ENCODE measurements around the genes SERPINB9 and SERPINB6.

GRCh38 chr6:1824048-1824778 lies 214.5 kb downstream of the FOXC1 start:
- RRBS = no CpG with 5 or more reads among the region's 9 CpGs

DNA sequence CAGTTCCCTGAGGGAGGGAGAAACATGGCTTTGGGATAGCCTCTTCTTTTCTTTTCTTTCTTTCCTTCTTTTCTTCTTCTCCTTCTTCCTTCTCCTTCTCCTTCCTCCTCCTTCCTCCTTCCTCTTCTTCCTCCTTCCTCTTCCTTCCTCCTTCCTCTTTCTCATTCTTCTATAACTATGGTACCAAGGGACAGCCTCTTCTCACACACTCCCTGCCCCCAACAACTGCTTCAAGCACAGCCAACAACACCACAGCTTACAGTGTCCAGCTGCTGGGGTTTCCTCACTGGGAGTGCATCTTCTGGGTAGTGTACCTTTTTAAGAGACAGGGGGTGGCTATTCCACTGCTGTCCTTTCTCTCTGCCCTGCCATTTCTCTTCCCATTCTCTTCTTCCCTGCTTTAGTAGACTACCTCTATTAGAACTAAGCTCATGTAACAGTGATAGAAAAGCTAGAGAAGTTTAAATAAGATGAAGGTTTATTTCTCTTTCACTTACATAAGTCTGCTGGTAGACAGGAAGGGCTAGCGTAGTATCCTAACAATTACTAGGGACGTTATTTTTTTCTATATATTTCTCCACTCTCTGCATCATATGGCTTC lies 249.3 kb downstream of the GMDS start:
- RRBS = no CpG with 5 or more reads among the region's 2 CpGs

GRCh38 chr6:2103873-2104295 lies 141.5 kb downstream of the GMDS start:
- RRBS = no CpG with 5 or more reads among the region's 5 CpGs

DNA sequence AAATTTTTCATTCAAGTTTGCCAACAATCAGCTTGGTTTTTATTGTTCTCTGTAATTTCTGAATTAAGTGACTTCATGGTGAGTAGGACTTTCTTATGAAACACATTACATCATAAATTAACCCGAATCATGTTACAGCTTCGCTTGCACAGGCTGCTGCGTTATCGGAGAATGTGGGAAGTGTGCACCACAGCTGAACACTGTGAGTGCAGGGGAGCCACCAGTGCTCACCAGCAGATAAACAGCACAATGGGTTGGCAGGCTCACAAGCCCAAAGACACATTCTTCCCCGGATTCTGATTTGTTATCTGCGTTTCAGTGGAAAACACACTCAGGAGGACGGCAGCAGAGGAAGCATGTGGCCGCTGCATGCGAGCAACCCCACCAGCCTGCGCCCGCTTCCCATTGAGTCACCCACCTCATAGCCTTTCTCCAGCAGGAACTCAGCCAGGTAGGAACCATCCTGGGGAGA lies 121.1 kb downstream of the GMDS start:
- RRBS = no CpG with 5 or more reads among the region's 11 CpGs

- RRBS = no CpG with 5 or more reads among the region's 12 CpGs
Observed at GRCh38 chr6:2244200-2244760, 1.1 kb downstream of the GMDS start.

DNA sequence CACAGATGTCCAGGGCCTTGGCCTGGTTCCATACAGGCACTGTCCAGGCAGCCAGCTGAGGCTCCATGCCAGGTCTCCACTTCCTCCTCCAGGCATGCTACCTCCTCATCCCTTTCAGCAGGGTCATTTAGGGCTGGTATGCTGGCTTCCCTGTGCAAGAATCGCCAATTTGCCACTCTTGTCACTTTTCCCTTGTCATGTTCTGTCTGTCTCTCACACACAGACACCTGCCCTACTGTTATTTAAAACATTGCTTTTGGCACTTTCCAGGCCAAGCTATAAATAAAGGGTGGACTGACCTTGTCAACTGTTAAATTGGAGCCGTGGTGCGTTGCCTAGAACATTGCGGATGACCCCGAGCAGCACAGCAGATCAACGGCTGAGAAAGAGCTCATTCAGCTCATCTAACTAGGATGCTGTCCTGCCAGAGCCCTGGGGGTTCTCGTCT lies 235.2 kb upstream of the GMDS start:
- RRBS = no CpG with 5 or more reads among the region's 7 CpGs

- RRBS = no CpG with 5 or more reads among the region's 16 CpGs
Observed at GRCh38 chr6:2509700-2510177, 241.0 kb downstream of the MYLK4 start.

DNA sequence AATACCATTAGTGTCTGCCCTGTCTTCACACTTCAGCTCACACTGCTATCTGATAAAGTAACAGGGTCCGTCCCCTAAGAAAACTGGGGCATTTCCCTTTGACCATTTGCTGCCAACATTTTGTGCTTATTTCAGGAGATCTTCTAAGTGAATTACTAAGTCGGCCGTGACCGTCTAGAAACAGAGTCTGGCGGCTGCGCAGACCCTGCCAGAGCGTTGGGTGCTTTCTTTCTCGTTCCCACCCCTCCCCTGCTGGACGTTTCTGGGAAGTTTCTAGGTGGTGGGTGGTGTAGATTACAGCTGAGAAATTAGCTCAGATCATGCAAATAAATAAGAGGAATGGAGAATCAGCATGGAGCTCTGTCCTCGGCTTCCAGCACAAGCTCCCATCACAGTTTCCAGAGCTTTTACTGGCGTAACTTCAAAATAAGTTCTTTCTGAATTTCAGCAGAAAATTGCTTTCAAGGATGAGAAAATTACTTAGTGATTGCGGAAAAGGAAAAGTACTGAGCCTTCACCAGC lies 128.0 kb downstream of the MYLK4 start:
- RRBS = no CpG with 5 or more reads among the region's 12 CpGs

DNA sequence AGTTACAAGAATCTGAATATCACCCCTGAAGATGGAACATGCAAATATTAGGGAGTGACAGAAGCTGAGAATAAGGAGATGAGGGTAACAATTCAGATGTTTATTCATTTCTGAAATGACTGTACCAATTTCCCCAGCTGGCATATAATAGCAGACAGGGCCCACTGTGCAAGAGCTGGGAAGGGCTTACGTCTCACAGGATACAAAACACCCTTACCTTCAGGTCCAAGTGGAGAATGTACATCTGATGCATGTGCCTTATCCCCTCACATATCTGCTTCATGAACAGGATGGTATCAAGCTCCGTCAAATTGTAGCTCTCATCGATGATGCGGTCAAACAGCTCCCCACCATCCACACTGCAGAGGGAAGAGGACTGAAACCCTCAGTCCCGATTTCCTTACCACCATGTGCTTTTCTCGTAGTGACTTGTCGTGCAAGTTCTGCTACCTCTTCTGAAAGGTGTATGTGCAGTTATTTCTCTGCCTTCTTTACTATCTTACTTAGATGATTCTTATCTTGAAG lies 67.9 kb downstream of the MYLK4 start:
- RRBS = no CpG with 5 or more reads among the region's 7 CpGs

DNA sequence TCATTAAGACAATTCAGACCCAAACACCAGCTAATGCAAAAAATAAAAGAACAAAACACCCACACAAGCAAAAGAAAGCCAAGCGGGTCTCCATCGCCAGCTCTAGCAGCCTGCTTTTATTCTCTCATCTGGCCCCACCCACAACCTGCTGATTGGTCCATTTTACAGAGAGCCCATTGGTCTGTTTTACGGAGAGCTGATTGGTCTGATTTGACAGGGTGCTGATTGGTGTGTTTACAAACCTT lies 2.3 kb upstream of the WRNIP1 start:
- RRBS = no CpG with 5 or more reads among the region's 3 CpGs

GRCh38 chr6:2783958-2784498 lies 18.8 kb downstream of the WRNIP1 start:
- RRBS = no CpG with 5 or more reads among the region's 5 CpGs

- RRBS = 15% methylated on average over 4 of the region's 63 CpGs
Observed at GRCh38 chr6:2903151-2903790, at the start of gene SERPINB9. SERPINB9 (minus strand) TSS chr6:2903309.

GRCh38 chr6:2966359-2967065 lies 4.9 kb downstream of the SERPINB6 start:
- RRBS = no CpG with 5 or more reads among the region's 15 CpGs

DNA sequence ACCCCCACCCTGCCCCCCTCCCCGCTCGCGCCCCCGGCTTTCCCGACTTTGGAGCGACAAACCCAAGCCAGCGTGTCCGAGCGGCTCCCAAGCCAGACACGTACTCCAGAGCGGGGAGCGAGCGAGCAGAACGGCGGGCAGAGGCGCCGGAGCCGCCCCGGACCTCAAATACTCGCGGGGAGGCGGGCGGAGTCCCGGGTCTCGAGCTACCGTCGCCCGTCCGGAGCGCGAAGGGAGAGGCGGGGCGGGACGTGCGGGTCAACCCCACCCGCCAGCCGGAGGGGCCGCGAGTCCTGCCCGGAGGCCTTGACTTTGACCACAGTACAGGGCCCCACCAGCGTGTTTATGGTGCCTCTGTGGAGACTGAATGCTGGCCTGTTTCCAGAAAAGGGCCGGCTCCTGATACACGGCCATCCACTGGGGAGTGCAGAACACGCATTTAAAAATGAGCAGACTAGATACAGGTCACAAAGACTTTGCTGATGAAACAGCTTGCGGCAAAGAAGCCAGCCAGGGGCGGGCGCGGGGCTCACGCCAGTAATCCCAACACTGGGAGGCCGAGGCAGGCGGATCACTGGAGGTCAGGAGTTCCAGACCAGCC lies at the start of gene SERPINB6:
SERPINB6 (minus strand) TSS at position 139 of the 601 bp plus-strand sequence.
- RRBS = 4% methylated on average over 15 of the region's 51 CpGs

DNA sequence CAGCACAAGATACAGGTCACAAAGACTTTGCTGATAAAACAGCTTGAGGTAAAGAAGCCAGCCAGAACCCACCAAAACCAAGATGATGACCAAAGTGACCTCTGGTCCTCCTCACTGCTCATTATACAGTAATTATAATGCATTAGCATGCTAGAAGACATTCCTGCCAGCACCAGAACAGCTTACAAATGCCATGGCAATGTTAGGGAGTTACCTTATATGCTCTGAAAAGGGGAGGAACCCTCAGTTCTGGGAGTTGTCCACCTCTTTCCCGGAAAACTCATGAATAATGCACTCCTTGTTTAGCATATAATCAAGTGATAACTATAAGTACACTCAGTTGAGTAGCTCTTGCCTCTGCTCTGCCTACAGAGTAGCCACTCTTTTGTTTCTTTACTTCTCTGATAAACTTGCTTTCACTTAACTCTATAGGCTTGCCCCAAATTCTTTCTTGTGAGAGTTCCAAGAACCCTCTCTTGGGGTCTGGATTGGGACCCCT lies 8.8 kb upstream of the SERPINB6 start:
- RRBS = no CpG with 5 or more reads among the region's 1 CpG

GRCh38 chr6:2981402-2982068 lies 10.2 kb upstream of the SERPINB6 start:
- RRBS = no CpG with 5 or more reads among the region's 7 CpGs

GRCh38 chr6:2984552-2985499 lies 13.5 kb upstream of the SERPINB6 start:
- RRBS = no CpG with 5 or more reads among the region's 16 CpGs

DNA sequence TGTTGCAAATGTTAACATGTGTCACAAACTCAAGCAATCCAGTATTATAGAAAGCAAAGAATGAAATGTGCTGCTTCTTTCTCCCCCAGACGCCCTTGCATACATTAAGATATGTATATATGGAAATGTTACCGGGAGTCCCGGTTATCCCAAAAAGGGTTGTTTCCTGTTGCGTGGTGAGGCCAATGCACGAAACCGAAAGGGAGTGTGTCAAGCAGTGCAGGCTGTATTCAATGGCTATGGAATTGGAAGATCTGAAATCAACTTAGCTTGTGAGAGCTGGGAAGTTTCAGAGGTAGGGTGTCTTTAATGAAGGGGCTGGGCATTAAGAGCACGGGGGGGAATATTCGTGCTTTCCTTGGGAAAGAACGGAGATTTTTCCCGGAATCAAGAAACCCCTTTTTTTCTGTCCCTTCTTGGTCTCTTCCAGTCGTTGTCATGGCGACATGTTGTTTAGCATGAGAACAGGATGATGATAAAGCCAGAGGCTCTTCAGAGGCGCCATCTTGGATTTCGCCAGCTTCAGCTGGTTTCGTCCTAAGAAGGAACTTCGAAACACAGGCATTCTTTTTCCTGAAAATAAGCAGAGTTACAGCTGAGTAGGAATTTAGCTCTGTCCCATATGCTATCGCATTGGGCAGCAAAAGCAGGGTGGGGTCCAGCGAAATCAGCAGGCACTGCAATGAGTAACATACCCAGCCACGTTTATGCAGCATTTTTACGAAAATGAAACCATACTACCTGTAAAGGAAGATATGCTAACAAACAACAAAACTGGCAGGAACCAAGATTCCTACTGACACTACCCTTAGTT lies 10.0 kb upstream of the NQO2 start:
- RRBS = no CpG with 5 or more reads among the region's 20 CpGs

GRCh38 chr6:3063570-3064104 lies 4.7 kb upstream of the RIPK1 start:
- RRBS = 2% methylated on average over 23 of the region's 61 CpGs

DNA sequence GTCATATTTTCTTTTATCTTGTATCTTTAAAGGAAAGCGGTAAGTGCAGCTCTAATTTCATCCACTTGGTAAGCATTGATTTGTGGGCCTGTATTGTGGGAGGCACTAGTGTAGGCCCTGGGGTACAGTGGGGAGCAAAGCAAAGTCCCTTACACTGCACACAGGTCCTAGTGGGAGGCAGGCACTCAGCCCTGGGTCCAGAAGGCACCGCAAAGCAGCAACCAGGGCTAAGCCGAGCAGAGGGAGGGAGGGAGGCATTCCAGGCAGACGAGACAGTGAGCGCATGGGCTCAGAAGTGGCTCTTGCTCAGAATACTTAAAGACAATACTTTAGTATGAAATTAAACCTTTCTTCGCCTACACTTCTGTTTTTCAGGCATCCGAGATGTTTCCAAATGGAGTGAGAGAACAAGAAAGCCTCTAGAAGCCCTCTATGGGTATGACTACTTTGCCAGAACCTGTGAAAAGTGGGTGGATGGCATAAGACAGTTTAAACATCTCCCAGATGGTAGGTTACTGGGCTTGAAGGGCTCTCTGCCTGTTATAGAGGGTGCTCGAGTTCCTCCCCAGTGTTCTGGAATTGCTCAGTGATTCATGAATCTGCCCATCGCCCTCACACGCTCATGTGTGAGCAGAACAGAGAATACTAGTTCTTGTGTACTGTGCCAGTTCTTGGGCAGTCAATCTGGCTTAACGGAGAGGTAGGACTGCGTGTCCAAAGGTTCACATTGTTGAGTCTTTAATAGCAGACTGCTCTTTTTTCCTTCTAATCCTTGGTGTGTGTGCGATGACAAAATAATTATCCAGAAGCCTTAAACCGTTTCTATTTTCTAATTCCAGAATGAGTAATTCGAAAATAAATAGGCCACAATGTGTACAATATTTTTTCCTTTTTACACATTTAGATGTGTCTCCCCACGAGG lies 18.7 kb downstream of the BPHL start:
- RRBS = no CpG with 5 or more reads among the region's 16 CpGs

All from AG09309 (cell line).